Metastatic Breast Carcinoma in the Brain (tissue), 10 donors: ENCODE measurements around a stretch of chr1.

- PRO-cap, 10 experiments: no peak in any of the 10 experiments
Measured at GRCh38 chr1:208090058-208090730, 154.0 kb downstream of the PLXNA2 start.

DNA sequence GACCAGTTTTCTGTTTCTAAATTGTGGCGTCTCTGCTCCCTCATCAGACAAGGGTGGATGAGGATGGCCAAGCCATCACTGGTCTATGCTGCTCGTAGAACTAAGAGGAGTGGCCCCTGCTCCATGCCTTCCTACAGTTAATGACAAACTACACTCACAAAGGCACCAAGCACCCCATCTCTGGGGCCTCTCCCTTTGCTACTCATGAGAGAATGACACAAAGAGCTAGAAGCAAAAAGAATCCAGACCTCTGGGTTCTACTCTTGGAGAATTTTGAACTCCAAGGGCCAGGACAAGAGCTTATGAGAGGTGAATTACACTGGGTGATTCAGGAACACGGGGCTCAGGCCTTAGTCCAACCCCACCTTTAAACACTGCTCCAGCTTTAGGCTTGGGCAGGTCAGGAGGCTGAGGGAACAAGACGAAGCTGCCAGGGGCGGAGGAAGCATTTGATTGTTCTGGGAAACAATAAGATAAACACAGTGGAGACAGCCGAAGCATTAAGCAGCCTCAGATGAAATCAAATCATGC lies 93.5 kb downstream of the PLXNA2 start:
- PRO-cap, 10 experiments: peak in 1 of 10 experiments; most common minus-strand start position 376 of the sequence (in 1)

GRCh38 chr1:208162799-208163157 lies 81.4 kb downstream of the PLXNA2 start:
- PRO-cap, 10 experiments: no peak in any of the 10 experiments

- PRO-cap, 10 experiments: peak in 2 of 10 experiments; most common plus-strand start chr1:208179672 (in 2); most common minus-strand start chr1:208179458 (in 1)
Measured at GRCh38 chr1:208179296-208179758, 64.9 kb downstream of the PLXNA2 start.

DNA sequence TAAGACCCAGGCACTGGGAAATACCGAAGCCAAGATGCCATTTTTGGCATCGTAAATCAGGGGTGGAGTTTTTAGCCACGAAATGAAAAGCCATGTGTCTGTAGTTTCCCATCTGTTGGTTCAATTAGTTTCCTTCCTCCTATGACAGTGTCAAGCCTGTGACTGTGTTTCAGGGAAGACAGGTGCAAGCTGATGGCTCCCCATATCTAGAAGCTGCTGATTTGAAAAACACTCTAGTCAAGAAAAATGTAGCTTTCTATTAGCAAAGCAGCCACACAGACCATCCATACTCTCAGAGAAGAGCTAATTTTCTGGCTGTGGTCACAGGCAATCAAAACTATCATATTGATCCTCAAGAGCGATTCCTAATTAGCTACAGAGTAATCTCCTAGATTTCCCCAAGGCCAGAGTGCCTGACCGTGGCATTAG lies 480.3 kb upstream of the CAMK1G start:
- PRO-cap, 10 experiments: no peak in any of the 10 experiments

- PRO-cap, 10 experiments: peak in 2 of 10 experiments; most common plus-strand start chr1:209369451 (in 2)
Measured at GRCh38 chr1:209369207-209369644, 214.3 kb upstream of the CAMK1G start.

DNA sequence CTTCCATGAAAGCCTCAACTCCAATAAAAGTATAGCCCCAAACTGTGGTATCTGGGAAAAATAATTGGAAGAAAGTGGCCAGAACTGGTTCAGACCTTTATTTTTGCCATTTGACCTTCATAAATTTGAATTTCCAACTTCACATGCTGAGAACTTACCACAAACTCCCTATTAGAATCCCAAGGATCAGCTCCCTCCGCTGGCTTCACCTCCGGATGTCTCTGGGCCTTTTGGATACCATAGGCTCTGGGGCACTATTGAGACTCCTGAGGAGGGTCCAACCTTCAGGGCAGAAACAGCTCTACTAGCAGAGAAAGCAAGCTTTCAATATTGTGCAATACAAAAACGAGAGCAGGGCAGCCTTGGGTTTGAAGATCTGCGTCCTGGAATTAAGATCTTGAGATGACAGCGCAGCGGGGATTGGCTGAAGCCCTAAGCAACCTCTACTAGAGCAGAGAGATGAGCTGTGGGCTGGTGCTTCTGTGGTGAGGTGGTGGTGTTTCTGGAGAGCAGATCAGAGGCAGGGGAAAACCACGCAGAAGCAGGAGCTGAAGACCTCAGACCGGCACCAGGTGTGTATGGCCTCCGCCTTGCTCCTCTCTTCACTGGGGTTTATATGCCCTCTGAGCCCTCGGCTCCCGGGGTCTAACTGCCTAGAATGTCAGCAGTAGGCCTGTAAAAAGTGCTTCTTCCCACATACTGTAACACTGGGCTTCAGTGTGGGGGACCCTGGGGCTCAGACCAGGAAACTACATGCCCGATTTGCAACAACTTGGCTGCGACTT lies 12.4 kb downstream of the TRAF3IP3 start:
- PRO-cap, 10 experiments: peak in 4 of 10 experiments; most common plus-strand start position 517 of the sequence (in 4)

DNA sequence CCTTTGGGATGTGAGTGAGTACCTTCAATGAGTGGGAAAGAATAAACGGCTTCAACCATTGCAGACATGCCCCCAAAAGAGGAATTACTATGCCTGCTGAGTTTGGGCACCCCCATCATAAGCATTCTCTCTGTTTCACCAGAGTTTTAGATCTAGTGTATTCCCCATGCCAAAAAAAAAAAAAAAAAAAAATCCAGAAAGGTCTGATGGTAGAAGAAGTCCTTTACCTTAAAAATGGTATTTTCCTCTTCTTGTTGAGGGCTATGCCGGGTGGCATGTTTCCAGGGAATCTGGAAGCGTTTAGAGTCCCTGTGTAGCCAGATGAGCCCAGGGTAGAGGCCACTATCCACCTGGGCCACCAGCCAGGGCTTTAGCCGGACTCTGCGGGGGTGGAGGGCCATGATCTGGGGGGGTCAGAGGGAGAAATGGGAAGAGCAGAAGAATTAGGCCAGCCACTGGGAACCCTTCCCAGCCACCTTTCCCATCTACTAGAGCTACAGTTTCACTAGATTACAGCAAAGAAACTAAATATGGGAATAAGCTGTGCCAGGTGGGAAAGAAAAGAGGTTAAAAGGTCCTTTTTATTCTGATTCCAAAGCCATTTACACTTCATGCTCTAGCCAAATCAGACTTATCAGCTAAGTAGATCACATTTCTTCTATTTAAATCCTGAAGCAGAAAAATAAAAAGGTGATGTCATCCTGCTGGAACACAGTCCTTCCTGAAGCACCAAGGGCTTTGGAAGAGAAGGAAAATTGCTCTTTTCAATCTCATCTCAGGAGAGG lies 4.7 kb downstream of the IRF6 start:
- PRO-cap, 10 experiments: peak in 1 of 10 experiments; most common plus-strand start position 714 of the sequence (in 1)

- PRO-cap, 10 experiments: no peak in any of the 10 experiments
Measured at GRCh38 chr1:209815950-209816299, 10.0 kb upstream of the IRF6 start.

DNA sequence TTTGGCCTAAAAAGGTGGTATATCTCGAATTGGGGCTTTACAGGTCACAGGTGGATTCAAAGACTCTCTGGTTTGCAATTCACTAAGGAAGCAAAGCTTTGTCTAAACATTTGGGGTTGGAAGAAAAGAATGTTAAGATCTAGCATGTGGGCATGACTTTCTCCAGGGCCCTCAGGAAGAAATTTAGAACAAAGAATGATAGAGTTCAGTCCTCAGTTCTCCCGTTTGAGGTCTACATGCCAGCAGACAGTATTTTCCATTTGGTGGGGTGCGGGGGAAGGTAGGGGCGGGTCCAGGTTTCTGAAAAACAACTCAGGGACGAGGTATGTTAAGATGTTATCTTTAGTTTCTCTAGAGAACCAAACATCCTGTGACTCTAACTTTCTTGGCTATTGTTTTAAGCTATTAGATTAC lies 42.4 kb upstream of the SYT14 start:
- PRO-cap, 10 experiments: peak in 1 of 10 experiments; most common minus-strand start position 227 of the sequence (in 1)

DNA sequence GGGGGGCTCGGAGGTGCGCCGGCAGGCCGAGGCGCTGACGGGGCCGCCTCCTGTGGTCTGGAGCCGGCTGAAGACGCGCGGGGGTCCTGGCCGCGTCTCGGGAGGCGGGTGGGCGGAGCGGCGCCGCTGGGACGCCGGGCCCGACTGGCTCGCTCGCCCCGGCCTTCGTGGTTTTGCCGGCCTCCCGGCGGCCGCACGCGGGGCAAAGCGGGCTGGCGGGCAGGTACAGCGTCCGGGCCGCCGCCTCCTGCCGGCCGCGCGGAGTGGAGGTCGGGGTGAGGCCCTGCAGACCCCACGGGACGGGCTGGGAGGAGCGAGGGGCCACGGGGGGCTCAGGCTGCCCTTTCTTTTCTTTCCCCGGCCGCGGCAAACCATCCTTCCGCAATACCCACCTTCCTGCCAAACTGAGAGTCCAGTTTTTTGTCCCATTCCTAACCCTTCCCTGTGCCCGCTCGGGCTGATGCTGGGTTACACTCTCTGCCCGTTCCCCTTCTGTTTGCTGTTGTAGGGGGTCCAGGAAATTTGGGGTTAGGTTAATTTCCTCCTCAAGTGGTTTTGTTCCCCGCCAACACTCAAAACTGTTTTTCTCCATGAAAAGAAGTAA lies 413 bp downstream of the SYT14 start:
- PRO-cap, 10 experiments: no peak in any of the 10 experiments

DNA sequence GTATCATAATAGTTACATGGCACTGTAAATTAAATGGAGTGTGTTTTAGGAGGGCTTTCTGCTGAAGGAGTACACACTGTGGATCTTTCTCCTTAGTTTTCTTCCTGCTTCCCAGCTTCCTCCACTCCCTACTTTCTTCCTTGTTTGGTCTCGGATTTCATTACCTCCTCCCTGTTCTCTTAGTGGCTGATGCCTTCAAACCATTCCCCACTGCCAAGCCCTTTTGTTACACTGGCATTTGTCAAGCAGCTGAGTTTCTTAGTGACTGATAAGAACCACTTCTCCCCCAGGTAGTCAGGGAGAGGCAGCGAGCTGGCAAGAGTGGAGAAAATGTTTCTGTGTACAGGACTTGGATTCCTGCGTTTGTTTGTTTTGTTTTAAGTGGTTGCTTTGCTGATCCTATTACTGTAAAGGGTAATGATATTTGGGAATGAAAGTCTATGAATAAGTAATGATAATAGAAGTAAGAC lies 10.3 kb upstream of the SERTAD4 start:
- PRO-cap, 10 experiments: peak in 1 of 10 experiments; most common plus-strand start position 291 of the sequence (in 1)

- PRO-cap, 10 experiments: no peak in any of the 10 experiments
Measured at GRCh38 chr1:210311958-210312377, 16.7 kb upstream of the HHAT start.

DNA sequence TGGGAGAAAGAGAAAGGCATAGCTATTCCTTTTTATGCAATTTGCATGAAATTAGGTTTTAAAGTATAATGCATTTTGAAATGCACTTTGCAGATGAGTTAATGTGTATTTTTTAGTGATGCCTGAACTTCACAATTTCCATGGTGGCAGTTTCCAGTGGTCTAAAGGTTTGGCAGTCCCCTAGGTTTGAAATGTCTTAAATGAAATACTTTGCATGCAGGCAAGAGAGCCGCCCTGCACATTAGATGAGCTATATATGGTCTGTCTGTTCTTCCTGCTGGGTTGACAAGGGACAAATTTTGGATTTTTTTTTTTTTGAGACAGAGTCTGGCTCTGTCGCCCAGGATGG lies 81.0 kb downstream of the HHAT start:
- PRO-cap, 10 experiments: no peak in any of the 10 experiments

- PRO-cap, 10 experiments: no peak in any of the 10 experiments
Measured at GRCh38 chr1:210587705-210588336, 259.1 kb downstream of the HHAT start.

GRCh38 chr1:211271165-211271922 lies 12.2 kb downstream of the RCOR3 start:
- PRO-cap, 10 experiments: no peak in any of the 10 experiments

DNA sequence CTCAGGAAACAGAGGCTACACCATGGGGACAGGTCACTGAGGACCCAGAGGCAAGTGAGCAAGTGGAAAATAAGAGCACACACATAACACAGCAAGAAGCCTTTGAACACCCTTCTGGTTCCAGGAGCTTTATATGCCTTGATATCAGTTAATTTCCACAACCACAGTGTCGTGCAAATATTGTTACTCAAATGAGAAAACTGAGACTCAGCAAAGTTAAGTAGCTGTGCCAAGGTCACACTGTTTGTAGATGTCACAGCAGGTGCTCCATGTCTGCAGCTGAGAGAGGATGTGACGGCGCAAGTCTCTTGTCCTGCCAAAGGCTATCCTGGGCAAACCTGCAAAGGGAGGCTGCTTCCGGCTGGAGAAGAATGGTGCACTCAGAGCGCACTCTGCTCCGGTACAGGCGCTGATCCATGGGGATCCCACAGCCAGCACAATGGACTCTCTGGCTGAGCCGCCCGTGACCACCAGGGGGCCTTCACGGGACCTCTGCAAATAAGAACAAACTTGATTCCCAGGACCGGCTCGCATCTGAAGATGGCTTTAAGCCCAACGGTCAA lies 22.1 kb downstream of the RD3 start:
- PRO-cap, 10 experiments: peak in 2 of 10 experiments; most common plus-strand start position 343 of the sequence (in 1)

- PRO-cap, 10 experiments: no peak in any of the 10 experiments
Measured at GRCh38 chr1:211573054-211573820, 5.7 kb downstream of the SLC30A1 start.

- PRO-cap, 10 experiments: no peak in any of the 10 experiments
Measured at GRCh38 chr1:211575250-211576510, 3.3 kb downstream of the SLC30A1 start.

DNA sequence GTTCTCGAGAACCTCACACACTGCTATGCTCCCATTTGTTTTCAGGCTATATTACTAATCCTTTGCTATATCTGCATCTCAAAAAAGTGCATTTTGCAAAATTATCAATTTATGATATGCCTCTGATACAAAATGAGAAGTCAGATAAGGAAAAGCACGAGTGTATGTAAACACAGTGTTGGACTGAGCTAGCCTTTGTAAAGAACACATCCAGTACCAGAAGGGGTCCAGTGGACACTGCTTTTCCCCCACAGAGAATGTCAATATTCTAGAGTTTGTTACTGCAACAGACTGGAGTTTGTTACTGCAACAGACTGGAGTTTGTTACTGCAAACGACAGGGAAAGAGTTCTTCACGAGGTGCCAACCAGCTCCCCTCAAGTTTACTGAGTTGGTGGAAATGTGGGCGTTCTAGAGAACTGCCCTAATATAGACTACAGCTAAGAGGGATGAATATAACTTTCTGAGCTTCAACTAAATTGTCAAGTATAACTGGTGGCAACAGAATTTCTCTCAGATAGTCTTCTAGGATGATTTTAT lies 73.7 kb upstream of the NEK2 start:
- PRO-cap, 10 experiments: no peak in any of the 10 experiments